ReNcell CX (cell line): ENCODE measurements around a stretch of chr15.

DNA sequence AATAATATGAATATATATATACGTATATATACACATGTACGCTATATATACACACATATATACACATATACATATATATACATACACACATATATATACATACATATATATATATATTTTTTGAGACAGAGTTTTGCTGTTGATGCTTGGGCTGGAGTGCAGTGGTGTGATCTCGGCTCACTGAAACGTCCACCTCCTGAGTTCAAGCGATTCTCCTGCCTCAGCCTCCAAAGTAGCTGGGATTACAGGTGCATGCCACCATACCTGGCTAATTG lies 18.6 kb downstream of the CHD2 start:
- PRO-cap = no peak

- PRO-cap = no peak
Measured at GRCh38 chr15:92920536-92921217, 20.6 kb downstream of the CHD2 start.

DNA sequence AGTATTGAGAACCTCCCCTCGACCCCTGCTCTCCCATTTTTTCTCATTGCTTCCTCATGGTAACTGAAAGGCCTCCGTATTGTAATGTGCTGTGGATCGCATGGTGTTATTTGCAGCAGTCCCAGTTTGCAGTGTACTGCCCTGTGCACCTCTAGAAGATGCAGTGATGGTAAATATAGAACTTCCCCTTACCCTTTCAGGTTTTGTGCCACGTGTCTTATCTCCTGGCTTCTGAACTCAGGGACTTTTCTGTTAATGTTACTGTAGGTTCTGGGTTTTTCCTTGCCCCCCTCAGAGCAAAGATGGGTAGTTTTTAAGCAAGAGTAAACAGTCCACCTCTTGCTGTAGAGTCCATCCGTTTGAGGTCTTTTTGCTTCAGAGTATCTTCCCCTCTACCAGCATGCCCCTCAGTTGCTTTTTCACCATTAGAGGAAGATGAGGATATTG lies 22.3 kb downstream of the CHD2 start:
- PRO-cap = no peak

GRCh38 chr15:92985362-92985885 lies 85.3 kb downstream of the CHD2 start:
- PRO-cap = no peak

DNA sequence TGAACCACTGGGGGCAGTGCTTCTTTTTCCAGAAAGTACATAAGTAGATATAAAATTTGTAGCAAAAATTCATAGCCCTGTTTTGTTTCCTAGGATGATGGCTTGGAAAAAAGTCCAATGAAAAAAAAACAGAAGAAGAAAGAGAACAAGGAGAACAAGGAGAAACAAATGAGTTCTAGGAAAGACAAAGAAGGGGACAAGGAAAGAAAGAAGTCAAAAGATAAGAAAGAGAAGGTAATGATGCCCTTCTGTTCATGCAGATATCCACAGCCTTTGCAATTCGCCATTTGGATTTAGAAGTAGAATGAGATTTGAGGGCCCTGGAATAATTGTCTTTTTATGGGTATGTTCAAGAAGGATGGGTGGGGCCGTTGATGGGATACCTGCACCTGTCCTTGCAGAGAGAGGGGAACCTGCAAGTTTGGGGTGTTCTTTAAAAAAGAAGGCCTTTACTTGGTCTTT lies 86.9 kb downstream of the RGMA start:
- PRO-cap = no peak

DNA sequence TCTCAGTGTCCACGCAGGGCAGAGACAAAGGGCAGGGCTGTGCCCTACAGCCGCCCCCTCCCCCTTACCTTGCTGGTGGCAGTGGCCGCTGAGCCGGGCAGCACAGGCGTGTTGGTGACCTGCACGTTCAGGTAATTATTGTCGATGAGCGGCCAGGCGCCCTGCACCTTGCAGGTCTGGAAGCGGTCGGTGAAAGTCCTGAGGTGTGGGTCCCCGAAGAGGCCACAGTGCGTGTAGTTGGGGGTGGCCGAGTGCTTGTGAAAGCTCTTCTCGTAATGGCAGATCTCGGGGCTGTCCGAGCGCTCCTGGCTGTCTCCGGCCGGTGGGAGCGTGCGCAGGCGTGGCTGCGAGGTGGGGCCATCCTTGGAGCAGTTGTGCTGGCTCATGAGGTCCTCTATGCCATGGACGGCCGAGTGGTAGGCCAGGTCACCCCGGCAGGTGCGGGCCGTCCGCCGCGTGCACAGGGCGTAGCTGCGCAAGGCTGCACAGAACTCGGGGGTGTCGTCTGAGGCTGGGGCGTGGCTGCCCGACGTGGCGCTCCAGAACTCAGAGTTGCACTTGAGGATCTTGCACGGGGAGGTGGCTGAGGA lies 37.0 kb downstream of the RGMA start:
- PRO-cap = no peak

GRCh38 chr15:93088302-93088731 lies 694 bp downstream of the RGMA start:
- PRO-cap = bidirectional peak, plus-strand start at chr15:93088575, minus-strand start at chr15:93088454

DNA sequence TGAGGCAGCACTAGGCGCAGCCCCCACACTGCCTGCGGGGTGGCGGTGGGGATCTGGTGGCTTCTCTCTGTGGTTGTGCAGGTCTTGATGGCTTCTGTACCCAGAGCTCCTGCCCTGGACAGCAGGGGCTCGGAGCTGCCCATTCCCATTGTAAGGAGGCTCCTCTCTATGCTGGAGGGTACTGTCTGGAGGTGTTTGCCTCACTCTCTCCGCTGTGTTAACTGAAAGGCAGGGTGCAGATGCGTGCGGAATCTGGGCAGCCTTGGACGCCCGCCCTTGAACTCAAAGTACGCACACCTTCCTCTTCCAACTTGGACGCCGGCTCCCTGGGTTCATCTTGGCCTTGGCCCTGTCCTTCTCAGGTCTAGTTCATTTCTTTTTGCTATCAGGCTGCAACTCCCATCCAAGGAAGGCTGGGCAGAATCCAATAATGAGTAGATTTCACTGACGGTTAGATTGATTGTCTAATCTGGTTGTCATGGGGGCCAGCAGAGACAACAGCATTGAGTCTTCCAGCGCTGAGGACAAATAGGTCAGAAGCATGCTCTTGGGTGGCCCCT lies 156.3 kb upstream of the RGMA start:
- PRO-cap = no peak

DNA sequence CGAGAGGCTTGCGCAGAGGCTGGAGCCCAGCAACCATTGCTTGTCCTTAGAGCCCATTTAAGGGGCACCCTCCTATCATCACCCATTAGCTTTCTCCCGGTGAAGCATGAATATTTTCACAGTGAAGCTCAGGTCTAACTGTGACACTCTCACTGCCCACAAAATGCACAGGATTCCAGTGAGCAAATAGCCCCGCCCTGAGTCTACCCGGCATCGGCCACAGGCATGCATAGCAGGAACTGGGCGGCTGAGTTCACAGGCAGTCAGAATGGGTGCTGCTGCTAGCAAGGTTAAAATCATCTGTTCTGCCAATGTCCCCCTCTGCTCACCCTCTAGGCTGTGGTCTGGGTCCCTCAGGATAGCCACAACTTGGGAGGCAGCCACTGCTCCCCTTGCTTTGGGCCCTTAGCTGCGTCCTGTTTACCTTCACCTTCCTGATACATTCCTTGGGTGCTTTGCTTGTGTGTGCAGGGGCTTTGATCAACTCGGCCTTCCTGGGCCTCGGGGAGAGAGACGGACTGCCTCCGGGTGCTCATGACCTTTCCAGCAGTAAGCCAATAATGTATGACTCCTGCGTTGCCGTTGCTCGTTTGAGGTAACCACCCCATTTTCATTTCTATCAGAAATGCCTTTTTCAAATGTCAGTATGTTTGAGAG lies 232.9 kb upstream of the RGMA start:
- PRO-cap = no peak

GRCh38 chr15:94229389-94230448 lies 1.6 kb upstream of the MCTP2 start:
- PRO-cap = no peak

DNA sequence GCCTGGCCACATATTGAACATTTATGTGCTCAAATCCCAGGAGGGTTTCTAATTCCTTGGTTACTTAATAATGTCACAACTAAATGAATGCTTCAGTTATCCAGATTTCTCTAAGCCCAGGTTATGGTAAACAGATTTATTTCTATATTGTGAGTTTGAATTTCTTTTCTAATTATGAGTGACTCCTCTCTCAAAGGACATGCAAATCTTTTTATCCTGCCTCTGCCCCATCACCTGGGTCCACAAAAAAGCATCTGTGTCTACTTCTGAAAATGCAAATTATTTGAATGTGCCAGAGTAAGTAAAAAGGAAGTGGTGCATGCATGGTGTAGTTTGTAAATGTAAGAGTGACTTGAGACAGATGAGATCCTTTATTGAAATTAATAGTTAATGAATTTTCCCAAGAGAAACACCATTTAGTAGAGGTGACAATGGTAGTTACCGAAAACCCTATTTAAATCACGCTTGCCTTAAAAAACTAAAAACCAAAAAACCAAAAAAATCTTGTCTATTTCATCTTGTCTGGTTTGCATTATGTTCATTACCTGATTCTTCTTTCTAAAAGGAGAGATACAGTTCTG lies 26.9 kb downstream of the MCTP2 start:
- PRO-cap = no peak

GRCh38 chr15:94272351-94272550 lies 40.9 kb downstream of the MCTP2 start:
- PRO-cap = no peak

GRCh38 chr15:95266370-95266797 lies 1035.0 kb downstream of the MCTP2 start:
- PRO-cap = no peak

- PRO-cap = no peak
Measured at GRCh38 chr15:95440626-95441326, 889.7 kb upstream of the NR2F2 start.

- PRO-cap = no peak
Measured at GRCh38 chr15:95659315-95660191, 670.9 kb upstream of the NR2F2 start.

DNA sequence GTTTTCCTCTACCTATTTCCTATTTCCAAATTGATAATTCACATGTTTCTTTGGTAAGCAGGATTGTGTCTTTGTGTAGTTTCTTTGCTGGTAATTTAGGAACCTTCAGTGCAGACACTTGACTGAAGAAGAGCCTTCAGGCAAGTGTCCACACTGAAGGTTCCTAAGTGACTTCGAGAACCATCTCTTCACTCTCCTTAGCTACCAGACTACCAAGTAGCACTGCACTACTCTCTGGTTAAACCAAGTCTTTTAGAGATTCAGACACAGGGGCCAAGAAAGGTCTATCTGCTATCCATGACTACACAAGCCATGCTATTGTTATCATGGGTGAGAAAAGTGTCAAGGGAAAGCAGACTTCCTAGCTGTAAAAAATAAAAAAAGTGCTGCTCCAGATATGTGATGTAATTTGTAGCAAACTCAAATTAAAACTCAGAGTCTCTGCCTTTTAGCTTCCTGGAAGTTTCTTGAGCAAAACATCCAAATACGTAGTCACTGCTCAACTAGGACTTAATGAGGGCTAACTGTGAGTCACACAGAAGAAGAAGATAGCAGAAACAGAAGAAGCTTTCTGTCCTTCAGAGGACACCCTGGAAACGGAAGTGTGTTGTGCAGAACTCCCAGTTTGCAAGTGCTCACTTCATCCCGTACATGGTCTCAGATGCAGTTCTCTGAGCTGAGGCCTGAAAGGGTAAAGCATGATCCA lies 393.5 kb upstream of the NR2F2 start:
- PRO-cap = no peak

DNA sequence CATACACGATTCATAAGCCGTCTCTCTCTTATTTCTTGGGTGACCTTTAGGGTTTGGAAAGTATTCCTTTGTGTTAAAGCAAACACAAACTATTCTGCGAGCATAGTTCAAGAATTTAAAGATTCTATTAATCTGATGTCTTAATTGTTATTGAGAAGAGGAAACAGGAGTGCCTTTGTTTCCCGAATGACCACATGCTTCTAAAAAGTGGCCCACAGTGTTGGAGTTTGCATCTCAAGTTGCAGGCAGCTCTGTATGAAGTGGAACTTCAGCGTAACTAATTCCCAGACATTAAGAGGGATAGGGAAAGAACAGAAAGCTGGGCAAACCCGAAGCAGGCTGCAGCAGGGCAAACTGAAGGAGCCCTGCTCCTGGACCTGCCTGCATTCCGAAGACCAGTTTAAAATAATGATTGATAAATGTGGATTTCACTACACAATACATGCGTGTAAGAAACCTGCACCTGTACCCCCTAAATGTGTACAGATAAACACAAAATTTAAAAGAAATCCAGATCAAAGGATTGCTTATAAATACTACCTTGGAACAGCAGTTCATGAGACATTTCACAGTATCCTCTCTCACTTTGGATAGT lies 163.6 kb upstream of the NR2F2 start:
- PRO-cap = no peak

DNA sequence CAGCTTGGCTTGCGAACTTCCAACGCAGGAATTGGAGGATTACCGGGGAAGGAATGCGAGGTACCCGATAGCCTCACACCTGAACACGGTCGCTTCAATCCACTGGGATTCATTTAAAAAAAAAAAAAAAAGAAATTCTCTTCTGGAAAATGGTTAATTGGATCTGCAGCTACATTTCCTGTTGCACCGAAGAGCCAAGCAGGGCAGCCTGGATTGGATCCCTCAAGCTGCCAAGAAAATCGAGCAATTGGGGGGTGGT lies 9.6 kb upstream of the NR2F2 start:
- PRO-cap = no peak

- PRO-cap = unidirectional peak, plus-strand start at chr15:96330267; unidirectional peak, plus-strand start at chr15:96330317
Measured at GRCh38 chr15:96329833-96330424, 571 bp upstream of the NR2F2 start.

GRCh38 chr15:96332976-96334030 lies 2.8 kb downstream of the NR2F2 start:
- PRO-cap = unidirectional peak, minus-strand start at chr15:96333453; unidirectional peak, minus-strand start at chr15:96333511